Left lung (tissue), 1 donor: ENCODE measurements around the genes USP17L19, USP17L22, USP17L28 and DEFB131A.

DNA sequence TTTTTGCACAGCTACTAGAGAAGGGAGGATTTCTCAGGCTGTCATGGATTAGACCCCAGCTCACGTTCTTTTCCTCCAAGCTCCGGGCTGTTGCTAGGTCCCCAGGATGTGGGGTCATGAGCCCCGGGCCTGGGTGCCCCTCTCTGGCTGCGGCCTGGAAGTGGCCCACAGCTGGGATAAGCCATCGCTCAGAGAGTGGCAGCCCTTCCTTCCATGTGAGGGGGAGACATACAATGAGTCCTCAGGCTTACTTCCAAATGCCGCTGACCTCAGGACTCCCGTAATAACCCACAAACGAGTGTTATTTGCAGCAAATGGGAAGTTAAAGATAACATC is 79.7 kb downstream of the ABLIM2 start:
- PRO-cap = no peak

- PRO-cap = no peak
These were observed 41.3 kb downstream of the ABLIM2 start for GRCh38 chr4:8117224-8117814.

- PRO-cap = no peak
These were observed 16.7 kb downstream of the ABLIM2 start for GRCh38 chr4:8141897-8142365.

DNA sequence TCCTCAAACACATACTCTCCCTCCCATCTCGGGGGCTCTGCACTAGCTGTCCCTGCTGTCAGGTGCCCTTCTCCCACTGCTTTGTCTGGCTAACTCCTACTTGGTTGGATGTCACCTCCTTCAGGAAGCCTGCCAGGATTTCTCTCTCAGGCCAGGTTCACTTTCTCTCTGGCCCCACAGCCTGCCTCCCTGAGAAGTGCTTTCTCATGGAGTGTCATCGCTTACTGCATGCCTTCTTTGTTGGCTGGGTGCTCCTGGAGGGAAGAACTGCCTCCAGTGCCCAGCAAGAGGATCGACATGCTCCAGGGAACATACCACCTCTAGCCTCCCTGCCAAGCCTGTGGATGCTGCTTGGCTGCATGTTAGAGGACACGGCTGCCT is 15.2 kb downstream of the ABLIM2 start:
- PRO-cap = no peak

DNA sequence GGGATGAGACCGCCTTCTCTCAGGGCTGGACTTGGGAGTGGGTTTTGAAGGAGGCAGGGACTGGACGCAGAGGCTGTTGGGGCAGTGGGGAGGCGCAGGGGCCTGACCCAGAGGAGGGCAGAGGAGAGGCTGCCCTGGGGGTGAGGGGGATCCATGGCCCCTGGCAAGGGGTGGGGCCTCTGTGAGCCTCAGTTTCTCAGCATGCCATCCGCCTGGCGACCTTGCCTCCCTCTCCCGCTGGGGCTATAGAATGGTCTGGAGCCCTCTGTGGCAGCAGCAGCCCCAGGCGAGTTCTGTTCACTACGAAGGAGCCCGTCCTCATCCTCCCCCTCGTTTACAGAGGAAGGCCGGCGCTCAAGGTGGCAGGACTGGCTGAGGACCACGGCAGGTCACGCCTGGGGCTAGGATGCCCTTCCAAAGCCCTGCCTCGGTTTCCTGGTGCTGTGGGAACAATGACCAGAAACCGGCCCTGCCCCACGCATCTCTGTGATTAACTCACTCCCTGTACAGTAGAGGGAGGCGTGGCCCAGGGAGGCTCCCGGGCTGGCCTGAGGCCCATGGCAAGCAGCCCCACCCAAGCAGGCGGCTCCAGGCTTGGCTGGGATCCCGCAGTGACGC is 16.1 kb upstream of the SH3TC1 start:
- PRO-cap = no peak

GRCh38 chr4:8218138-8218799 is 19.2 kb downstream of the SH3TC1 start:
- PRO-cap = no peak

GRCh38 chr4:8247510-8248125 is 21.9 kb upstream of the HTRA3 start:
- PRO-cap = no peak

- PRO-cap = no peak
These were observed 82.4 kb downstream of the HTRA3 start for GRCh38 chr4:8352091-8352307.

DNA sequence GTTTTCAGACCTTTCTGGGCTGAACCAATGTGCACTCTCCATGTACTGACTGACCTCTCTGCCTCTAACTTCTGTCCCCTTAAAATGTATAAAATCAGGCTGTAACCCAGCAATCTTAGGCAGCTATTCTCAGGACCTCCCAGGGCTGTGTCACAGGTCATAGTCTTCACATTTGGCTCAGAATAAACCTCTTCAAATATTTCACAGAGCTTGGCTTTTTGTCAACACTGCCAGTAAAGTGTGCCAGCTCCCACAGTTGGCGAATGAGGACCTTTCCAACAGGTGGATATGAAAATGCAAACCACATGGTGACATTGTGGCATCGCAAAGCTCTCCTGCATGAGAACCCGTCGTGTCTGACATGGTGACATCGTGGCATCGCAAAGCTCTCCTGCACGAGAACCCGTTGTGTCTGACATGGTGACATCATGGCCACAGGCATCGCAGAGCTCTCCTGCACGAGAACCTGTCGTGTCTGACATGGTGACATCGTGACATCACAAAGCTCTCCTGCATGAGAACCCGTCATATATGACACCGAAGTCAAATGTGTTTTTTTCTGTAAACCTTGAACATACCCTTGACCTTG is 76.3 kb downstream of the ACOX3 start:
- PRO-cap = no peak

GRCh38 chr4:8379197-8379598 is 61.3 kb downstream of the ACOX3 start:
- PRO-cap = no peak

- PRO-cap = no peak
These were observed 4.7 kb downstream of the ACOX3 start for GRCh38 chr4:8435632-8436486.

- PRO-cap = no peak
These were observed 19.5 kb downstream of the CPZ start for GRCh38 chr4:8611820-8612740.

- PRO-cap = no peak
These were observed 67.8 kb upstream of the FAM90A26 start for GRCh38 chr4:9102424-9102887.

- PRO-cap = no peak
These were observed at the start of gene USP17L19 for GRCh38 chr4:9253145-9253600. USP17L19 (plus strand) TSS chr4:9253378.

DNA sequence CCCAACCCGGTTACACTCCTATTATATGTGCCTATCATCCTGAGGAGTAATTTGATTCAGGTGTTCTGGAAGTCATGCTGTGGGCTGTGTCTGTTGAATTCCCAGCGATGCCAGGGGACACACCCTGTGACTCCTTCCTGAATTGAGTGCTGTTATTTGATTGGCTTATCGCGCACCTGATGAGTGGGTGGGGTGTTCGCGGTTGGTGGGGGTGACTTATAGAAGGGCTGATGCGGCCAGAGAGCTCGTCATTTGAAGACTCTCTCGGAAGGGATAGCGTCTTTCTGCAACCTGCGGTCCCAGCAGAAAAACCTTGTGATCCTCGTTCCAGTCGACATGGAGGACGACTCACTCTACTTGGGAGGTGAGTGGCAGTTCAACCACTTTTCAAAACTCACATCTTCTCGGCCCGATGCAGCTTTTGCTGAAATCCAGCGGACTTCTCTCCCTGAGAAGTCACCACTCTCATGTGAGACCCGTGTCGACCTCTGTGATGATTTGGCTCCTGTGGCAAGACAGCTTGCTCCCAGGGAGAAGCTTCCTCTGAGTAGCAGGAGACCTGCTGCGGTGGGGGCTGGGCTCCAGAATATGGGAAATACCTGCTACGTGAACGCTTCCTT is at the start of gene USP17L22:
TSS of gene USP17L22 (plus strand) at position 337 of the 620 bp plus-strand sequence.
- PRO-cap = no peak

- PRO-cap = no peak
These were observed at the start of gene USP17L28 for GRCh38 chr4:9348717-9349039. USP17L28 (plus strand) TSS chr4:9348893.

- PRO-cap = no peak
These were observed at the start of gene DEFB131A for GRCh38 chr4:9444237-9444659. DEFB131A (plus strand) TSS chr4:9444414.

GRCh38 chr4:10006661-10007402 is 14.5 kb downstream of the SLC2A9 start:
- PRO-cap = no peak

DNA sequence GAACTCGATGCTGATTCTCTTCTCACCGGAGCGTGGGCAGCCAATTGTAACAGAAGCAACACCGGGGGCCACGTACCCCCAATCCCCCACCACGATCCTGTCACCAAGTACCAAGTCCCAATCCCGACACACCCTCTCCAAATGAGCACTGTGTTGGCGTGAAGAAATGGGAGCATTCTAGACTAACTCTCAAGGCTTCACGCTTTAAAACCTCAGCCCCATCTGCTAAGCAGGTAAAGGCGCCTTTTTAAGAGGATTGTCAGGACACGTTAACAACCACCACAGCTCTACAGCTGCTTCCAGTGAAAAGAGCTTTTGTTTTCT is 16.8 kb downstream of the WDR1 start:
- PRO-cap = no peak

DNA sequence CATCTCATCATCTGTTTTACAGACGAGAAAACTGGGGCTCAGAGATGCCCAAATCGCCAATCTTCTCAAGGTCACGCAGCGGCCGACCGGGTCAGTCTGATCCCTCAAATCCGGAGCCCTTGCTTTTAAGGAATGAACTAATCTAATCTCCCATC is 1.1 kb downstream of the WDR1 start:
- PRO-cap = no peak